Tongue (tissue), 2 donors: Measurements from ENCODE around the gene EEF1A1.

- RAMPAGE, long total RNA: no peak
Measured at GRCh38 chr6:69694380-69695529, 102.1 kb downstream of the LMBRD1 start.

GRCh38 chr6:69790162-69790521, 6.7 kb downstream of the LMBRD1 start:
- RAMPAGE, long total RNA: no peak

GRCh38 chr6:69866745-69868013, 823 bp downstream of the COL19A1 start:
- RAMPAGE, long total RNA: no peak

GRCh38 chr6:70241727-70242652, 60.9 kb downstream of the COL9A1 start:
- RAMPAGE, long total RNA: no peak

- RAMPAGE, long total RNA: no peak
Measured at GRCh38 chr6:70672373-70672941, 4.8 kb downstream of the SMAP1 start.

GRCh38 chr6:70782861-70784160, 115.6 kb downstream of the SMAP1 start:
- RAMPAGE, long total RNA: no peak

- RAMPAGE, long total RNA: no peak
Measured at GRCh38 chr6:71367591-71368296, 79.1 kb downstream of the OGFRL1 start.

DNA sequence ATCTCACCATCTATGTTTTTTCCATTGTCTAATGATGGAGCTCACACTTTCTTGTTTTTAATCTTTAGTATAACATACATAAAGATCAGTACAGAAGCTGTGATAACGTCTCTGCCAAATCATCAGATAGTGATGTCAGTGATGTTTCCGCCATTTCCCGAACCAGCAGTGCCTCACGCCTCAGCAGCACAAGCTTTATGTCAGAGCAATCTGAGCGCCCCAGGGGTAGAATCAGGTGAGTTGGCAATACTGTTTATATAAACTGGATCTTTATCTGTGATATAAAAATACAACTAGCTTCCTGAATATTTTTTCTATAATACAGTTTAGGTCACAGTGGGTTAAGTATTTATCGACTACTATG, 308.4 kb upstream of the KCNQ5 start:
- RAMPAGE, long total RNA: no peak

DNA sequence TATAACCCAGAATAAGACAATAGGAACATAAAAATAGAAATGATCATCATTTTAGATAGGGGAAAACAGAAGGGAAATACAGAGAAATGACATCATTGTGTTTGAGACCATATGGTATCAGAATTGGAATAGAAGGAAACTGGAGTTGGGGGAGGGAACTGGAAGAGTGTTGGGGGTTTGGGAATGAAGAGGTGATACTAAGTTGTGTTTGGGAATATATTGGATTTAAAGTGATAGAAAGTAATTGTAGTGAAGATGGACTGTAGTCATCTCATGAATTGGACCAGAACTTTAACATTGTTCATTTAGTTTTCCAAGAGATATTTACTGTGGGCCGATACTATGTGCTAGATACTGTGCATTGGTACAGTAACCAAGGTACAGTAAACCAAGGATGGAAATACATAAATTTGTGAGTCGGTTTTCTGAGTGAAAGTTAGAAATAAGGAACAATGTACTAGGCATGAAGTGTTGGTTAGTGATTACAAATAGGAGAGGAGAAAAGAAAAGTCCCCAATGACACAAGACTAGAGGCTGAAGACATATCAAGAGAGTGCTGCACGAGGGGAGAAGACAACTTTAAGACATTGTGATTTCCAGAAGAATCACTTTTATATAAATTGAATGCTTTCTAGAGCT, 32.3 kb downstream of the KCNQ5 start:
- RAMPAGE, long total RNA: no peak

- RAMPAGE, long total RNA: no peak
Measured at GRCh38 chr6:73513943-73514222, 6.9 kb downstream of the EEF1A1 start.

GRCh38 chr6:73520758-73521443, at the start of gene EEF1A1:
TSS of gene EEF1A1 (minus strand) at chr6:73521032.
- RAMPAGE, long total RNA: start-site peak on the minus strand at chr6:73521009-73521034, 22 and 203 reads in 2 replicates

GRCh38 chr6:73644067-73644826, 9.5 kb downstream of the SLC17A5 start:
- RAMPAGE, long total RNA: no peak

DNA sequence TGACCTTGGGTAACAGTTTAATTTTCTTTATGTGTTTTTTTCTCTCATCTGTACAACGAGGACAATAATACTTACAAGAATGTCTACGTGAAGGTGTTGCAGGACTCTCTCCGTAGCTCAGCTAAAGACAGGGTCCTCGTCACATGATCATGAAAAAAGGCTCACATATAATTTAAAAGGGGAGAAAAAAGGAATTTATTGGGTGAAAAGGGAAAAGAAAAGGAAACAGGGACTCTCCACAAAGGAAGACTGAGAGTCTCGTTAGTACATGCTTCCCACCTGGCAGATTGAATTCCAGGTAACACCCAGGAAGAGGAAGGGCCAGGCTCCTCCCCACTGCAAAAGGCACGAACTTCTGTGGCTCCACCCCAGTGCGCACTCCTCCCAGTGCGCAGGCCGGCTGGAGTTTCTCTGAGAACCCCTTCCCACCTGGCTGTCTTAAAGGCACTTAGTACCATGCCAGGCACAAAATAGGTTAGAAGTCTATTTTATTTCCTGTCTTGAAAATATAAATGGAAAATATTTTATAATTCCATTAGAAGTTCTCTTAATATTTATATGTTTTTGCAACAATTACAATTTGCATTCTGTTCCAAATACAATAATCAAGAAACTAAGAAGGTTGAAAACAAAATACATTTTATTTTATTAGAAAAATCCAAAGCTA, 129.9 kb downstream of the COL12A1 start:
- RAMPAGE, long total RNA: no peak

DNA sequence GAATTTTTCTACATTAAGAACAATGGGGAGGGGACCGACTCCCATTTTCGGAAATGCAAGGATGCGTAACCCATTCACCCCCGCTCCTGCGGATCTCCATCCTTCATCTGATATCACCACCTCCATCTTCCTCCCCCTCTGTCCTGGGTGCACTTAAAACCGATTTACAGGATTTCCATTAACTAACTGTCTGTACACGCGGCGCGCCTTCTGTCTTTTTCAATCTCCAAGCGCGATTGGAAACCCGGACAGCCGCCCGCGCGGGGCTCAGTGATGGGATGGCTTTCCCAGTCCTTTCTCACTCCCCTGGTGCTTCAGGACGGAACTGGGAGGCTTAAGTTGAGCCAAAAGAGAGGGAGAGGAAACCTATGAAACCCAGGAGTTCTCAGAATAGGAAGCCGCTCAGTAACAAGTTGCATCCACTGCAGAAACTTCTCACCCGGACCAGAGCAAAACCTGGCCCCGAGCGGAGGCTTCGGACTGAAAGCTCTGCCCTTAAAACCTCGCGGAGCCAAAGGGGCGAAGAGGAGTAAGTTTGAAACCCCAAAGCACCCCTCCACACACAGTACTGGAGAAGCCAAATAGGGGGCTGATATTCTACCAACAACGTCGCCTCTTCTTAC, 667 bp upstream of the COL12A1 start:
- RAMPAGE, long total RNA: no peak

- RAMPAGE, long total RNA: no peak
Measured at GRCh38 chr6:75467298-75467715, 26.3 kb downstream of the FILIP1 start.

- RAMPAGE, long total RNA: no peak
Measured at GRCh38 chr6:75603502-75603968, 1.9 kb downstream of the SENP6 start.

DNA sequence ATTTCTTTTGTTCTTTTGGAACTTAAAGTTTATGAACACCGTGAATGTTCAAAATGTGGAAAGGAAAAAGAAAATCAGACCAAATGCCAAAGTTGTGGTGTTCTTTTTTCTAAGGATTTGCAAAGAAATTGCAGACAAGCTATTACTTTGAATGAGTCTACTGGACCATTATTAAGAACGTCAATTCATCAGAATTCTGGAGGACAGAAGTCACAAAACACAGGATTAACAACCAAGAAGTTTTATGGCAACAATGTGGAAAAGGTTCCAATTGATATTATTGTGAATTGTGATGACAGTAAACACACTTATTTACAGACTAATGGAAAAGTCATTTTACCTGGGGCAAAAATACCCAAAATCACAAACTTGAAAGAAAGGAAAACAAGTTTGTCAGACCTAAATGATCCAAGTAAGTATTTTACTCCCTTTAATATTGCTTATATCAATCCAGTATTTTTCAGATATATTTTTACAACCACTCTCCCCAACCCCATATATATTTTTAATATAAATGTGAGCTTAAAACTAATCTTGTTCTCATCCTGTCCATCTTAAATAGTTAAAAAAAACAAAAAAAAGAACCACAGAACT, 61.5 kb downstream of the SENP6 start:
- RAMPAGE, long total RNA: no peak

GRCh38 chr6:75677369-75678200, 71.5 kb upstream of the MYO6 start:
- RAMPAGE, long total RNA: no peak

GRCh38 chr6:75889898-75890276, 140.8 kb downstream of the MYO6 start:
- RAMPAGE, long total RNA: no peak

DNA sequence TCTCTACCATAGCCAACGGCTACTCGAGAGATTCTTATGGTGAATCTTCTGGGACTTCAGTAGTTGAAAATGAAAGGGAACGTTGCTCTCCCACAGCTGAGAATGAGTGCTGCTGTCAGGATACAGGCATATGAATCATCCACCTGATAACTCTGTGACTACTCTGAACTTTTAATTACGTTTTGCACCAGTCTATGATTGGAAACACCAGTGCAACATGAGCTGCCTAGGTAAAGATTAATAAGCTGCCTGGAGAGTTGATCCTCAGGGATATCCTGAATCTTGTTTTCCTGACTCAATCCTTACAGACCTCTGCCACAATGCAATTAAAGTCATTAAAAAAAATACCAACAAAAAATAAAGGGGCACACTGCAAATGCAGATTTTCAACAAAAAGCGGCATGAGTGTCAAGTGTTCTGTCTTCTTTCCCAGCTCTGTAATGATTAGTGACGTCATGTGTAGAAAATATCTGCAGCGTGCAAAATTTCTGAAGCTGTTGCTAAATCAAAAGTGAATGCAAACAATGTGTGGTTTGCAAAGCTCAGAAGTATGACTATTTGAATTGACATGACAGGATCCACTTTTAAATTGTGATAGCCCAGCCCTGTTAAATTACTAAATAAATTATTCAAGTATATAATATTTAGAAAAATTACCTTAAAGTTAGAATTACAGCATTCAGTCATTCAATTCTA, 432.2 kb downstream of the HTR1B start:
- RAMPAGE, long total RNA: no peak